HCT116 (cell line): Measurements from ENCODE around the genes PPP4R3B, CCDC85A, BCL11A and C2orf74.

- RRBS, result no CpG with 5 or more reads among the region's 70 CpGs
Measured at GRCh38 chr2:55617415-55618342, at the start of gene PPP4R3B. PPP4R3B (minus strand) TSS chr2:55617622.

DNA sequence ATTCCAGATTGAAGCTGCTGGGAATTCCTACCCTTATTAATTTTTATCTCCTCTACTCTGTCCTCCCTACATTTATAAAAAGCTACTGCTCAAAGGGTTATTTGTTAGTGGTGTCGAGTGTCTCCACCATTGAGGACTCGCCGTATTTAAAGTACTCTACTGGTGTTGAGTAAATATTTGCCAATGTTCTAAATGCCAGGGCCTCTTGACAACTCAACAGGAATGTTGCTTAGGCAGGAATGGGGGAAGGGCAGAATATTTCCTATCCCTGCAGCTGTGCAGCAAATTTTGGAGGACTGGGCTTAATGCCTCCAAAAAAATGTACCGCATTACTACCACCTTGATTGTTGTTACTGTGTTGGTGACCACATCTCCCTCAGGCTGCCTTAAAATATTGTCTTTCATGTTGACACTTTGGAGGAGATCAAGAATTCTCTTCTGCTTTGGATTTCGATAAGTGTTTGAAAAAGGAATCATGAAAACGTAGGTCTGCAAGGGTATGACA is 84.4 kb downstream of the EFEMP1 start:
- RRBS, result no CpG with 5 or more reads among the region's 6 CpGs

DNA sequence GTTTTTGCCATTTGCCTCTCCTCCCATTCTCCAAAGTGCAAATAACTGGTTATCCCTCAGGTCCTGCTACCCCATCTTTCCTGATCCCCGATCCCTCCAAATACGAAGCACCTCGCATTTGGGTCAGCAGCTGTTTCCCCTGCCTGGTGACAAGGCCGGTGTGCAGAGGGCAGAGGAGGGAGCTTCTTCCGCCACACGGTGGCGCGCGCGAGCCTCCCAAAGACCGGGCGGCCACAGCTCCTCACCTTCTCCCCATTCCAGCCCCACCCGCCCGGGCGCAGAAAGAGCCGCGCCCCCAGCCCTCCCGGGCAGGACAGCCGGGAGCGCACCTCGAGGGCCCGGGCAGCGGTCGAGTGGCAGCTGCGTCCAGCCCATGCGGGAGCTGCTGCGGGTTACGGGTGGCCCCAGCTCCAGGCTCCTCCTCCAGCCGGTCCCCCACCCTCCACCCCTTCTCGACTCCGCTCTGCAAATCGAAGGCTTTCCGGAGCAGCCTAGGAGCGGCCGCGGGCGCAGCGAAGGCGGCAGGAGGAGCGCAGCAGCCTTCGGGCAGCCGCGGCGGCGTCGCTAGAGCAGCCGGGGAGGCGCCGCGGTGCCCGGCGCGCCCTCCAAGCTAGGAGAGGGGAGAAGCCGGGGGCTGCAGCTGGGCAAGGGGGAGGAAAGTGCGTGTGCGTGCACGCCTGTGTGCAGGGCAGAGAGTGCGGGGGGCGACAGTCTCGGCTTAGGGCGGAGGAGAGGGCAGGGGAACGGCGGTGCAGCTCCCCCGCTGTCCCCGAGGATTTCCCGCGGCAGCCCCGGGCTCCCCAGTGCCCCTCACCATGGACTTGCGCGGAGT is at the start of gene CCDC85A:
TSS of gene CCDC85A (plus strand) at position 449 of the 832 bp plus-strand sequence.
- RRBS, result 2% methylated on average over 34 of the region's 70 CpGs

DNA sequence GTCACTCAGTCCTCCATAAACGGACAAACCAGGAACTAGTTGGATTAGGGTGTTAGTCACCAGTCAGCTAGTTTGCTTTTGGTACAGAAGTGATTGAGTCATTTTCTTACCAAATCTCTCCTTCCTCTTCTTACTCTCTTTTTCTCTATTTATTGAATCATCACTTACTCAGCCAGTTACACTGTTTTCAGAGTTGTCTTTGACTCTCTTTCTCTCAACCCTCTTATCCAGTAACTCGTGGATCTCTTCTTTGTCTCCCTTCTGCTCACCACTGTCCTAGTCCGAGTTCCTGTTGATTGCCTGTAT is 61.4 kb downstream of the VRK2 start:
- RRBS, result no CpG with 5 or more reads among the region's 3 CpGs

GRCh38 chr2:58539952-58540444 is 298.9 kb upstream of the FANCL start:
- RRBS, result no CpG with 5 or more reads among the region's 4 CpGs

DNA sequence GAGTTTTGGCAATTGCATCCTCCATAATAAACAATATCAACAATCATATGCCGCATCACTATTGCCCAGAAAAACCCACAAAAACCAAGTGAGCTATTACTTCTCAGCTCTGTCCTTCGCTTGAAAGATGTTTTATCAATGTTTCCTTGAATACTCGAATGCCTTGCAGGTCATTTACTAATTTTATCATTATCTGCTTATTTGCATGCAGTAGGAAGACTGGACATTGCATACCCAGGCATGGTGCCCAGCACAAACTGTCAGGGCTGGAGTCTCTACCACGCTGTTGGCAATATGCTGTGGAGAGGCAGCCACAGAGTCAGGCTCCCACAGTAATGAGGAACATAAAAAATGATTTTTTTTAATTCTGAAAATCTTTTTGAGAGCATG is 709.6 kb upstream of the FANCL start:
- RRBS, result no CpG with 5 or more reads among the region's 4 CpGs

GRCh38 chr2:59321885-59322343 is 1080.8 kb upstream of the FANCL start:
- RRBS, result no CpG with 5 or more reads among the region's 8 CpGs

- RRBS, result no CpG with 5 or more reads among the region's 20 CpGs
Measured at GRCh38 chr2:60352323-60353267, 200.9 kb downstream of the BCL11A start.

DNA sequence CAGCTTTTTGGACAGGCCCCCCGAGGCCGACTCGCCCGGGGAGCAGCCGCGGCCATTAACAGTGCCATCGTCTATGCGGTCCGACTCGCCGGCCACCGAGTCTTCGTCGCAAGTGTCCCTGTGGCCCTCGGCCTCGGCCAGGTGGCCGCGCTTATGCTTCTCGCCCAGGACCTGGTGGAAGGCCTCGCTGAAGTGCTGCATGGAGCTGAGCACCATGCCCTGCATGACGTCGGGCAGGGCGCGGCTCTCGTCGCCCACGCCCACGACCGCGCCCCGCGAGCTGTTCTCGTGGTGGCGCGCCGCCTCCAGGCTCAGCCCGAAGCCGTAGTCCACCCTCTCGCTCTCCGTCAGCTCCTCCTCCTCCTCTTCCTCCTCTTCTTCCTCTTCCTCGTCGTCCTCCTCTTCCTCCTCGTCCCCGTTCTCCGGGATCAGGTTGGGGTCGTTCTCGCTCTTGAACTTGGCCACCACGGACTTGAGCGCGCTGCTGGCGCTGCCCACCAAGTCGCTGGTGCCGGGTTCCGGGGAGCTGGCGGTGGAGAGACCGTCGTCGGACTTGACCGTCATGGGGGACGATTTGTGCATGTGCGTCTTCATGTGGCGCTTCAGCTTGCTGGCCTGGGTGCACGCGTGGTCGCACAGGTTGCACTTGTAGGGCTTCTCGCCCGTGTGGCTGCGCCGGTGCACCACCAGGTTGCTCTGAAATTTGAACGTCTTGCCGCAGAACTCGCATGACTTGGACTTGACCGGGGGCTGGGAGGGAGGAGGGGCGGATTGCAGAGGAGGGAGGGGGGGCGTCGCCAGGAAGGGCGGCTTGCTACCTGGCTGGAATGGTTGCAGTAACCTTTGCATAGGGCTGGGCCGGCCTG is 92.2 kb downstream of the BCL11A start:
- RRBS, result 92% methylated on average over 16 of the region's 78 CpGs

- RRBS, result no CpG with 5 or more reads among the region's 10 CpGs
Measured at GRCh38 chr2:60544822-60545672, 8.4 kb downstream of the BCL11A start.

GRCh38 chr2:60553517-60554258 is at the start of gene BCL11A:
BCL11A (minus strand) TSS chr2:60553654.
- RRBS, result 2% methylated on average over 5 of the region's 57 CpGs

- RRBS, result 16% methylated on average over 28 of the region's 60 CpGs
Measured at GRCh38 chr2:60581349-60582196, 28.1 kb upstream of the BCL11A start.

- RRBS, result no CpG with 5 or more reads among the region's 4 CpGs
Measured at GRCh38 chr2:60931715-60932165, 50.4 kb downstream of the REL start.

- RRBS, result no CpG with 5 or more reads among the region's 28 CpGs
Measured at GRCh38 chr2:61144737-61145331, 17.2 kb upstream of the C2orf74 start.

DNA sequence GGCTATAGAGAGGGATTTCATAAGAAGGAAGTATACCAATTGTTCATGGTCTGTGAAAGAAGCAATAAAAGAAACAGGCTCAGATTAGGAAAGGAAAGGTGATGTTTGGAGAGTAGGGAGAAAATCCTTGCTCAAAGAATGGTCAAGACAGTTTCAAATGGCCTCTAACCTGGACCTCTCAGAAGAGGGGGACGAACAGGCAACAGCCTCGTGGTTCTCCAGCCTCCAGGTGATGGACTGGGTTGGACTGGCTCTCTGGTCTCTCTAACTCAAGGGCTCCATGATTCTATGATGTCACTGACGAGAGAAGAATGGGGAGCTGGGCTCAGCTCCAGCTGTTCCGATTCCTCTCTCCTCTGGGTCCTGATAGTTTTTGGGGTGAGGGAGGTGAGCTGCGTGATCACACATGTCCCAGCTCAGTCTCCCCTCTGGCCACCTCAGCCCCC is at the start of gene C2orf74:
TSS of gene C2orf74 (plus strand) at position 343 of the 446 bp plus-strand sequence.
- RRBS, result no CpG with 5 or more reads among the region's 5 CpGs

- RRBS, result no CpG with 5 or more reads among the region's 4 CpGs
Measured at GRCh38 chr2:61287259-61287803, 125.3 kb downstream of the C2orf74 start.

DNA sequence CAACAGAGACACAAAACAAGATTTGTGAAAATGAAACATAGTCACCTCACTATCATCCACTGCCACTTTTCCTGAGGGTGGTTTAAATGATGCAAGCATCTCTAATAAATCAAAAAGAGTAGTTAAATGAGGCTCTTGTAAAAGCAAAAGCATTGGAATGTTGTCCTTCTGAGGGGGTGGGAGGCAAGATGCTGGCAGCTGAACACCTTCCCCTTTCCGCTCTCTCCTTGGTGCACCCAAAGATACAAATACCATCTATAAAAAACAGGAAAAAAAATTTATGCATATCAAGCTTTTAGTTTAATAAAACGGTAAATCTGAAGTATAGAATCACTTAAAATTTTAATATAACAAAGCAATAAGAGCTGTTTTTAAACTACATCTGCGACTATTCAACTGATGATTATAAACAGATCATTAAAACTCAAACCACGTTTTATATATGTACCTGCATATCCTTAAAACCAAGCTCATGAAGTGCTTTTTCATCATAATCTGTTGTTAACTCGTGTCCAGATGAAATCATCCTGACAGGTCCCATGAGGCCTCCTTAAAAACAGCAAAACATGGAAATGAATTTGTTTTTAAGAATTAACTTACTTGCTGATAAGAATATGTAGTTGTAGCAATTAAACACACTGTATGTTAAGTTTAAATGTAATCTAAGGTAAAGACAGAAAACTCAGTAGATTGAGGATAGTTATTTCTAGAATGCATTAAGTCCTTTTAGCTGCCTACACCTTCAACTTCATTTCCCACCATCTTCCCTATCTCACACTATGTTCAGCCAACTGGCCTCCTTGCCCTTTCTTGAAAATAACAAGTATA is 139.1 kb downstream of the C2orf74 start:
- RRBS, result no CpG with 5 or more reads among the region's 5 CpGs

- RRBS, result no CpG with 5 or more reads among the region's 3 CpGs
Measured at GRCh38 chr2:61526253-61526789, 11.8 kb downstream of the XPO1 start.

DNA sequence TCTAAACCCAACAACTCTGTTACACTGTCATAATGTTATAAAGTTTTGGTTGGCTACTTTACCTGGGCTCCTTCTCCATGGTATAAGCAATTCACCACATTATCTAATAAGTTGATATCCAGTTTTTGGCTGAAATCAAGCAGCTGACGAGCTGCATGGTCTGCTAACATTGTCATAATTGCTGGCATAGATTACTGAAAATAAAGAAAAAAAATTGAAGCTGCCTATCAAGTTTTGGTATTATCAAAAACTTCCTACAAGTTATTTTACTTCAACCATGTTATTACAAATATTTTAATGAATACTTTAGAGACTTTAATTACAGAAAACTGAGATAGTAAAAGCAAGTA is 4.5 kb downstream of the XPO1 start:
- RRBS, result no CpG with 5 or more reads among the region's 1 CpG